OCI-LY7 (cell line): ENCODE measurements around a stretch of chr17.

DNA sequence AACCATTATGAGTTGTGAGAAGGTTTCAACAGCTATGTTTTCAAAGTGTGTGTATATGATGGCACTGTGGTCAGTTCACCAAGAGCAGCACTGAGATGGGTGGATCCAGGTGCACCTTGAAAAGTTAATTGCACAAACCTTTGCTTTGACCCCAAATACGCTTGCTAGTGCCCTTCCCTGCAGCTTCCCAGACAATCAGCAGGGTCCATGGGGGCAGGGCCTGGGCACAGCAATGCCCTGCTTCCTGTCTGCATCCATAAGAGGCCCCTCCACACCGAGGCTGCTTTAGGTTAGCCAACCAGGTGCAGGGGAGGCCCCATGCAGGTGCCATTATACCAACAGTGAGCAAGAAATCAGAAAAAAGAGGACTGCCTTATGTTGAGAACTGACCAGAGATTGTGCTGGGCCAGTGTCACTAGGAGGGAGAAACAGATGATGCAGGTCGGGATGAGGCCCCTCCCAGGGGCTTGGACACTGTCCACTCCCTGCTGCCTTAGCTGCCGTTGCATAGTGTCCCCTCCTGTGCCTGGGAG is 36.9 kb downstream of the PLD6 start:
- PRO-cap: no peak
- RAMPAGE, long total RNA: no peak

- PRO-cap: no peak
- RAMPAGE, long total RNA: no peak
Observed at GRCh38 chr17:17175897-17176680, 30.0 kb downstream of the PLD6 start.

DNA sequence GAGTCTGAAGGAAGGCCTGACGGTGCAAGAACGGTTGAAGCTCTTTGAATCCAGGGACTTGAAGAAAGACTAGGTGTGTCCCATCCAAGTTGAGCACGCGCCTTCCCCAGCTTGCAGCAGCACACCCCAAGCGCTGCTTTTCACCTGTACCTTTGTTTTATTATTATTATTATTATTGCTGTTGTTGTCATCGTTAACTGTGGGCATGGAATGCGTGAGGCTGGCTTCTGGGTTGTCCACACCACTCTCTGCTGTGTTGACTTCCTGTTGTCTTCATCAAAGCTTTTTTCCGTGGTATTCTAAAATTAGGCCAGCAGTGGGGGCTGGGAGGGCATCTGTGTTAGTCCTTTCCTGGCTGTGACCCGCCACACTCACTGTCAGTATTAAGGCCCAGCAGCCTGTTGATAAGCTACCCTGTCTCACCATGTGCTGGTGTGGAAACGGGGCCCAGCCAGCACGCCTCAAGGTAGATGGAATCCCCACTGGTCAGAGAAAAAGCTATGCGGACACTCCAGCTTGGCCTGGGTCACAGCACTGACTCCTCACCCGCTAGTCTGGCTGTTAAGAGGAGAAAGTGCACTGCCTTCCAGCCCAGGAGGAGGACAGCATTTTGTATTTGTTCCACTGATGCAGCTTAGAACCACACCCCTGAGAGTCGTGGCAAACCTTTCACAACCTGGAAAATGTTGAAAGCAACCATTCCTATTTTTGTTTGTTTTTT is 21.2 kb downstream of the PLD6 start:
- PRO-cap: no peak
- RAMPAGE, long total RNA: no peak

DNA sequence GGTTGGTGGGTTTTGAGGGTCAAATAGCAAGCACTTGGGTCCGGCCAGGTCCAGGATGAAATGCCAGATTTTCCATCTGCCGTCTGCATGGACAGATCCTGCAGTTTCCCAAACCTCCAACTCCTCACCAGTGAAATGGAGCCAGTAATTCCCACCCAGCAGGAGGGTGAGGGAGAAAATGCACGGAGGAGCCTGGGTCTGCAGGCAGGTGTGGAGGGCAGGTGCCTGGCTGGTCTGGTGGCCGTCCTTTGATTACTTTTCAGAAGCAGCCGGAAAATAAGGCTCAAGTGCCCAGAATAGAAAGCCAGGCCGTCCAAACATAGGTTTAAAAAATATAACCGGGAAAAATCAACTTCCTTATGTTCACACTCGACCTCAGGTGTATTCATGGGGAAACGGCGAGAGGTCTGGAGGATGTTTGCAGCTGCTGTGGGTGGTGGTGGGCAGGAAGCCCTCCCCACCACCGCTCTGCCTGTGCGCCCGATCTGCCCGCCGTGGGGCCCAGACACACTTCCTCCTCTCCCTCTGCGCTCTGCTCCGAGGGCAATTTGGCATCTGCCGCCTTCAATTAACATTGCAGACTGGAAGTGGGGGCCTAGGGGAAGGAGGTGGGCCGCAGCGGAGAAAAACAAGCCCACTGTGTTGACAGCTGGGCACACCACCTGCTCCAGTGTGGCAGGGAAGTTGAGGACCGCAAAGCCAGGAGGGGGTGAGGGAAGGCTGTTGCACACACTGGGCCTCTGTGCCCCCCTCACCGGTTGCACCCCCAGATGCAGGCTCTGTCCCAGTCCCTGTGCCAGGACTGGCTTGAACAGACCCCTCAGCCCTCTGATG is 73.1 kb upstream of the MED9 start:
- PRO-cap: bidirectional peak, plus-strand start at position 504 of the sequence, minus-strand start at position 409 of the sequence
- RAMPAGE, long total RNA: no peak

- PRO-cap: no peak
- RAMPAGE, long total RNA: no peak
Observed at GRCh38 chr17:17406040-17406603, 70.7 kb upstream of the MED9 start.

GRCh38 chr17:17467634-17468238 is 9.1 kb upstream of the MED9 start:
- PRO-cap: no peak
- RAMPAGE, long total RNA: no peak

- PRO-cap: no peak
- RAMPAGE, long total RNA: no peak
Observed at GRCh38 chr17:17526287-17526785, 30.1 kb upstream of the RASD1 start.

- PRO-cap: no peak
- RAMPAGE, long total RNA: no peak
Observed at GRCh38 chr17:17529133-17529699, 33.0 kb upstream of the RASD1 start.

- PRO-cap: no peak
- RAMPAGE, long total RNA: no peak
Observed at GRCh38 chr17:17560073-17560682, 31.3 kb downstream of the PEMT start.

DNA sequence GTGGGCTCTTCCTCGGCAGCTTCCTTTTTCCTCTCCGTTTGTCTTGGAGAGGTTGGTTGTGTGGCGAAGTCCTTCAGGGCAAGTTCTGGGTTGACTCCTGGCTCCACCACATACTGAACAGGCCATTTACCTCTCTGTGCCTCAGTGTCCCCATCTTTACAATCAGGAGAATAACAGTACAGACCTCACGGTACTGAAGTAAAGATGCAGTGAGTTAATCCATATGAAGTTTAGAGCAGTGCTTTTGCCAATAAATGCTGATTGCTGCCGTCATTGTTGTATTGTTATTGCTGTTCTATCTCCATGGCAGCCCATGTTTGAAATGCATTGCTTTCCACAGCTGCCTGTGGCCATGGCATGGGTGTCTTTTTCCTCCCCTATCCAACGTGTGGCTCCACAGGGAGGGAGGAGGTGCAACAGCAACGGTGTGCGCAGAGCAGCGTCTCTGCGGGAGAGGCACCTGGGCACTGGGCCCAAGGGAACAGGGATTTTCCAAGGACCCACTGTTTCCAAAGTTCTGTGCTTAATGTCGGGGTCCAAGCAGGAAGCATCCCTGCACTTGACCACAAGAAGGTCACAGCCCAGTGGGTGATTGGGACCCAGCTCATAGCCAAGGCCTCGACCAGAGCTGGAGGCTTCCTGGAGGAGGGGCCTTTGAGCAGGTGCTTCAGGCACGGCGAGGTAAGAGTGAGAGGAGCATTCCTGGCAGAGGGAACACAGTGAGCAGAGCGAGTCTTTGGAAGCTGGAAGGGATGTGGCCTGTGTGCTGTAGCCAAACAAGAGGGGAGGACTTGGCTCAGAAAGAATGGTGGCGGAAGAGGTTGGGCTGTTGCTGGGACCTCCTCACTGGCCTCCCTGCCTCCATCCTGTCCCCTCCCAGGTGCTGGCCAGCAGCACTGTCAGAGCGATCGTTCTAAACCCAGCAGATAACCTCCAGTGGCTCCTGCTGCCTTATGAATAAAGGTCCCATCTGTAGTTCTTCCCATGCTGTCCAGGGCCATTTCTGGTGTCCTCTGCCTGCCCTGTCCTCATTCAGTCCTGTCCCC is 3.8 kb downstream of the RAI1 start:
- PRO-cap: no peak
- RAMPAGE, long total RNA: no peak

- PRO-cap: no peak
- RAMPAGE, long total RNA: no peak
Observed at GRCh38 chr17:17701296-17701678, 20.0 kb downstream of the RAI1 start.

- PRO-cap: no peak
- RAMPAGE, long total RNA: no peak
Observed at GRCh38 chr17:17736086-17736750, 55.0 kb downstream of the RAI1 start.

- PRO-cap: no peak
- RAMPAGE, long total RNA: no peak
Observed at GRCh38 chr17:17737936-17738771, 56.9 kb downstream of the RAI1 start.

DNA sequence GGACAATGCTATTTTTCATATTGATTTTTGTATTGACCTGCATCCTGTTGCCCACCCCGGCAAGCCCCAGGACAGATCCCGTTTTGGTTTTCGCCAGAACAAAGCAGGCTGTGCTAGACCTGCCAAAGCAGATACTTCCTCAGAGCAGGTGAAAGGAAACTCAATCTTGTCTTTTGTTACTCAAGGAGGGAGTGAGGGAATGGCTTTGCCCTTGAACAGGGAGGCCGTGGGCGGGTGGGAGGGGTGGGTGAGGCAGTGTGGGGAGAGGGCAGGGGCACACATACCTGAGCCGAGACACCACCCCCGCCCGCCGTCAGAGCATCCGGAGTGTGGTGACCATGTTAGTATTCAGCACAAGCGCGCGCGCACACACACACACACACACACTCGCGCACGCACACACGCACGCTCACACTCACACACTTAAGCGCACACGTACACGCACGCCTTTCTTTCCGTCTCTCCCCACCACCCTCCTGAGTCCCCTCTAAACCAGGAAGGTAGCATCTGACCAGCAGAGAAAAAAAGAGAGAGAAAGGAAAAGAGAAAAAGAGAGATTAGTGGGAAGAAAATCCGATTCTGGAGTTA is 59.6 kb downstream of the RAI1 start:
- PRO-cap: no peak
- RAMPAGE, long total RNA: no peak

- PRO-cap: bidirectional peak, plus-strand start at chr17:17783463, minus-strand start at chr17:17783323; bidirectional peak, plus-strand start at chr17:17783536, minus-strand start at chr17:17783530
- RAMPAGE, long total RNA: no peak
Observed at GRCh38 chr17:17783068-17784065, 53.4 kb downstream of the SREBF1 start.

GRCh38 chr17:17792482-17793652 is 43.9 kb downstream of the SREBF1 start:
- PRO-cap: no peak
- RAMPAGE, long total RNA: no peak

- PRO-cap: no peak
- RAMPAGE, long total RNA: no peak
Observed at GRCh38 chr17:17806541-17807138, 30.1 kb downstream of the SREBF1 start.

DNA sequence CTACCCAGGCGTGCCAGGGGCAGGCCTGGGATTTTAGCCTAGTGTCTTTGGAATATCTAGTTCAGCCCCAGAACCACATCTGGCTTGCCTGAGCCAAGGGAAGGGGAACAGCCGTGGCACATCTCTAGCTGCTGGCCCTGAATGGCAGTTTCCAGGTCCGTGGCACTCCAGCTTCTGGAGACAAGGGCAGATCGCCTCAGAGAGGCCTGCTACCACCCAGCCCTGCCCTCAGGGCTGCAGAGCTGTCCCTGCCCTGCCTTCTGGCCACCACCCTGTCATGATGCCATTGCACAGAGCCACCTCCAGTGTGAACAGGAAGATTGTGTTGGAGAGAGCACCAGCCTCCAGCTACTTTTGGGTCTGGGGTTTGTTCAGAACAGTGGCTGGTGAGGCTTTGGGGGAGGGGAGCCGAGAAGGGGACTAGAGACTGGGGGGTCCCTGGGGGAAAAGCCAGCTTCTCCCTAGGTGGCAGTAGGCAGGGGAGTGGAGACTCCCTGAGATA is 29.0 kb downstream of the SREBF1 start:
- PRO-cap: no peak
- RAMPAGE, long total RNA: no peak

GRCh38 chr17:17816367-17817414 is 20.1 kb downstream of the SREBF1 start:
- PRO-cap: no peak
- RAMPAGE, long total RNA: no peak

GRCh38 chr17:17818040-17818409 is 18.8 kb downstream of the SREBF1 start:
- PRO-cap: no peak
- RAMPAGE, long total RNA: no peak